Testis (tissue), 5 donors: ENCODE results near the genes ULK4 and HHATL.

- PRO-cap, 3 experiments, result no peak in any of the 3 experiments
- RAMPAGE, long total RNA, 2 experiments, result no peak in any of the 2 experiments
- RRBS, result no CpG with 5 or more reads among the region's 4 CpGs
Measured at GRCh38 chr3:39410059-39410822, 3.7 kb downstream of the RPSA start.

GRCh38 chr3:39639206-39639844, 170.1 kb upstream of the MYRIP start:
- PRO-cap, 3 experiments, result no peak in any of the 3 experiments
- RAMPAGE, long total RNA, 2 experiments, result no peak in any of the 2 experiments
- RRBS, result no CpG with 5 or more reads among the region's 3 CpGs

DNA sequence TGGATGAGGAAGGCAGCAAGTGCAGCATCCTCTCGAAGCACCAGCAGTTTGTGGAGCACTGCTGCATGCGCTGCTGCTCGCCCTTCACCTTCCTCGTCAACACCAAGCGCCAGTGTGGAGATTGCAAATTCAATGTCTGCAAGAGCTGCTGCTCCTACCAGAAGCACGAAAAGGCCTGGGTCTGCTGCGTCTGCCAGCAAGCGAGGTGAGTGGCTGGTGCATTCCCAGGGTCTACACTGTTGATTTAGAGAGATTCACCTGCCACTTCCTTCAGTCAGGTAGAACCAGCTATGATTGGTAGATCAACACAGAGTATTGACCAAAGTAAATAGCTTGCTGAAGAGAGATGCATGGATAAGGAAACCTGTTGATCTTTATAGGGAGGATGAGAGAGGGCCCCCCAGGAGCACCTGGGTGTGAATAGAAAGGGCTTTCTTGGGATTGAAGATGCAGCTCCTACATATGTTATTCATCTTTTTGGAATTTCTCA, 234.7 kb downstream of the MYRIP start:
- PRO-cap, 3 experiments, result no peak in any of the 3 experiments
- RAMPAGE, long total RNA, 2 experiments, result start-site peak on the plus strand in 1 of 2 experiments, centred at position 267 of the sequence, 5 reads per replicate
- RRBS, result no CpG with 5 or more reads among the region's 8 CpGs

DNA sequence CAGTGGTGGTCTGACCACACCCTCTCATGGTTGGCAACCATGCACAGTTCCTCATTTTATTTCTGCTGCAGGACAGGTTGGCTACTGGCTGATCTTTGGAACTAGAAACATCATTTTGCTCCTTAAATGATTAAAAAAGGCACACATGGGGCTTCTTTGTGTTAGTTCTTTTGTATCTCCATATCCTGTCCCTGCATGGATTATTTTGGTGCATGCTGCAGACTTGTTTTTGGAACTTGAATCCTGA, 99.0 kb downstream of the ZNF621 start:
- PRO-cap, 3 experiments, result no peak in any of the 3 experiments
- RAMPAGE, long total RNA, 2 experiments, result no peak in any of the 2 experiments

DNA sequence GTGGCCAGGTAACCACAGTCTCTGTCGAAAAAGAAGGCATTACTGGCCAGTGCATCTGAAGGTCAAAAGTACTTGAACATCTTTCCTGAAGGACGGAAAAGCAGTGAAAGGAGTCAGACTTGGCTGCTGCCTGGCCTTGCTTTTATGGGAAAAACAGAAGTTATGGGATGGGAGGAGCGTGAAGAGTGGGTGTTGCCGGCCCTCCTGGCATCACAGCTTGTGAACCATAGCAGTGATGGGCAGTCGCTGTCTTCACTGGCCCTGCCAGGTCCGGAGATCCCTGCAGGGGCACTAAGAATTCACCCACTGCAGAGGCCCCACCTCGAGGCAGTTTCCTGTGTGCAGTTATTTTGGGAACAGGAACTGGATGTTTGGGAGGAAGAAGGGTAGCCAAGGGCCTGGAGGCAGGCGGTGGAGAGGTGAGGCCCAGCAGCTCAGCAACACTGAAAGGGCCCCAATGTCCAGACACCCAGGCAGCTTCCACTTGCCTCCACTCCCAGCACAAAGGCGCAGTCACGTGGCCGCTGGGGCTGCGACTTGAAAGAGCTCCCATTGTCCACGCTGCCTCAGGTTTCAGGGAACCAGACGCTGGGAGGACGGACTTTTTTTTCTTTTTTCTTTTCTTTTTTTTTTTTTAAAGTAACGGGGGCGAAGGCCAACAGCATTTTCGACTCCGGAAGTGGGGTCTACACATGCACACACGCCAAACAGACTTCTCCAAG, 255.6 kb downstream of the ZNF621 start:
- PRO-cap, 3 experiments, result peak in 2 of 3 experiments; most common plus-strand start position 220 of the sequence (in 1); most common minus-strand start position 144 of the sequence (in 1)
- RAMPAGE, long total RNA, 2 experiments, result no peak in any of the 2 experiments
- RRBS, result 10% methylated on average over 5 of the region's 20 CpGs

GRCh38 chr3:41201699-41201967, 2.3 kb downstream of the CTNNB1 start:
- PRO-cap, 3 experiments, result no peak in any of the 3 experiments
- RAMPAGE, long total RNA, 2 experiments, result no peak in any of the 2 experiments
- RRBS, result no CpG with 5 or more reads among the region's 1 CpG

- PRO-cap, 3 experiments, result no peak in any of the 3 experiments
- RAMPAGE, long total RNA, 2 experiments, result no peak in any of the 2 experiments
- RRBS, result no CpG with 5 or more reads among the region's 2 CpGs
Measured at GRCh38 chr3:41240577-41240971, 41.3 kb downstream of the CTNNB1 start.

- PRO-cap, 3 experiments, result no peak in any of the 3 experiments
- RAMPAGE, long total RNA, 2 experiments, result no peak in any of the 2 experiments
- RRBS, result no CpG with 5 or more reads among the region's 12 CpGs
Measured at GRCh38 chr3:41646694-41647354, 315.1 kb downstream of the ULK4 start.

DNA sequence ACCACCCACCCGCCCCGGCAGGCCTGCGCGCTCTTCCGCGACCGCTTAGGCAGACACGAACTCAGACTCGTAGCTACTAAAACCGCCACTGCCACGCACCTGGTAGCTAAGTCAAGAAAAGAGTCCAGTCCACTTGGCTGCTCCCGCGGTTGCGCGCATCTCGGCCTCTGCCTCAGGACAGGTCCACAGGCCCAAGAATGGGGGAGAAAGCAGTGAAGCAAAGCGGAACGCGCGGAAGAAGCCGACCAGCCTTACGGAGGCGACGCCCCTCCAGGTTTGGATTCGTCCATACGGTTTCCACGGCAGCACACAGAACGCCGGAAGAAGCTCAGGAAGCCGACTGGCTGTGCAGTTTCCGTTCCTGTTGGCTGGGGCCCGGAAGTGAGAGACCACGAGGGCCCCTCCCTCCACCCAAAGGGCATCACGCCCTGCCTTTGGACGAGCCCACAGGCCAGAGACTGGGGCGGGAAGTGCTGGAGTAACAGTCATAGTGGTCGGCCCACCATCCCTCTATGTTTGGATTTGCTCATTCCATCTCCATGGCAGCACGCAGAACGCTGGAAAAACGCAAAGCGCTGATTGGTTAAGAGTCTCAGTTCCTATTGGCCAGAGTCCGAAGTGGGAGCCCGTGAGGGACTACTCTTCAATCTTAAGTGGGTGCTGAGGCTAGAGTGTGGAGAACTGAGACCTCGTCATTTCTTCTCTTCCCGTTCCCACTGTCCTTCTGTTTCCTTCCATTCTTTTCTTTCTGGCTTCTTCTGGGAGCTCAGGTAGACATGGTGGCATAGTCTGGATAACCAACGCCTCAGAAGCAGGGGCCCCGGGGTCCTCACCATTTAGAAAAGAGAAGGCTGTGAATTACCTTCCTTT, at the start of gene ULK4:
ULK4 (minus strand) TSS at position 187 of the 870 bp plus-strand sequence.
- PRO-cap, 3 experiments, result peak in 3 of 3 experiments; most common plus-strand start position 454 of the sequence (in 3); most common minus-strand start position 151 of the sequence (in 3)
- RAMPAGE, long total RNA, 2 experiments, result start-site peak on the plus strand in 1 of 2 experiments, centred at position 49 of the sequence, 15 reads per replicate; start-site peak on the minus strand in 2 of 2 experiments, centred at positions 279 to 292 of the sequence, 1,776 to 2,206 reads per replicate
- RRBS, result 2% methylated on average over 6 of the region's 47 CpGs

DNA sequence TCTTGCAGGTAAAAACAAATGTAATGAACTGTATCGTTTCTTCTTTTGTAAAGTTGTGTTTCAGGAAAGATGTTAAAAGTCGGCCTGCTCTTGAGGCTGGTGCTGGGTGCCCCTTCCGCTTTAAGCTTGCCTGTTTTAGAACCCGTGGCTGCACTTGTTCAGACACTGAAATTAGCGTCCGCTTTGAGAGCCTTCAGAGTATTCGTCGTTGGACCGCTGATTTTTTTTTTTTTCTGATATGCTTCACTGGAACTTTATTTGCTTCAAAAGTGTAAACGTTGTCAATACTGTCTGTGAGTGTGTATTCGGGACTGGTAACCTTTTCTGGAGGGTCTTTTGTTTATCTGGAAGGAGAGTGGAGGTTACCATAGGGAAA, 52.7 kb upstream of the ULK4 start:
- PRO-cap, 3 experiments, result peak in 3 of 3 experiments; most common plus-strand start position 196 of the sequence (in 1); most common minus-strand start position 128 of the sequence (in 3)
- RAMPAGE, long total RNA, 2 experiments, result no peak in any of the 2 experiments
- RRBS, result no CpG with 5 or more reads among the region's 11 CpGs

DNA sequence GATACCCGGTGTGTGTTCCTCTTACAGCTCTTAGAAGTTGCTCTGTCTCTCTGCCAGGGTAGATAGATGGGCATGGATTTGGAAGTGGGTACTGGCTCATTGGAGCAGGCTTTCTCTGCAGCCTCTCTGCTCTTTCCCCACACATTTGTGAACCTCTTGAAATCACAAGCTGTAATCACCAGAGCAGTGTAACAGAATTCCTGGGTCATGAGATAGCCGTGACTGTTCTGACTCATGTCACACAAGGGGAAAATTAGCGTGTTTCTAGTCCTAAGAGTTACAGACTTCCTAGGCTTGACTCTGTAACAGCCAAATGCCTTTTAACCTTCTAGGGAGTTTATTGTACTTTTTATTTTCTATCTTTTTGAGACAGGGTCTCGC, 54.8 kb upstream of the TRAK1 start:
- PRO-cap, 3 experiments, result peak in 3 of 3 experiments; most common minus-strand start position 147 of the sequence (in 3)
- RAMPAGE, long total RNA, 2 experiments, result no peak in any of the 2 experiments
- RRBS, result no CpG with 5 or more reads among the region's 4 CpGs

GRCh38 chr3:42106356-42107131, 15.4 kb downstream of the TRAK1 start:
- PRO-cap, 3 experiments, result no peak in any of the 3 experiments
- RAMPAGE, long total RNA, 2 experiments, result no peak in any of the 2 experiments

- PRO-cap, 3 experiments, result no peak in any of the 3 experiments
- RAMPAGE, long total RNA, 2 experiments, result no peak in any of the 2 experiments
- RRBS, result no CpG with 5 or more reads among the region's 4 CpGs
Measured at GRCh38 chr3:42130074-42130764, 39.1 kb downstream of the TRAK1 start.

DNA sequence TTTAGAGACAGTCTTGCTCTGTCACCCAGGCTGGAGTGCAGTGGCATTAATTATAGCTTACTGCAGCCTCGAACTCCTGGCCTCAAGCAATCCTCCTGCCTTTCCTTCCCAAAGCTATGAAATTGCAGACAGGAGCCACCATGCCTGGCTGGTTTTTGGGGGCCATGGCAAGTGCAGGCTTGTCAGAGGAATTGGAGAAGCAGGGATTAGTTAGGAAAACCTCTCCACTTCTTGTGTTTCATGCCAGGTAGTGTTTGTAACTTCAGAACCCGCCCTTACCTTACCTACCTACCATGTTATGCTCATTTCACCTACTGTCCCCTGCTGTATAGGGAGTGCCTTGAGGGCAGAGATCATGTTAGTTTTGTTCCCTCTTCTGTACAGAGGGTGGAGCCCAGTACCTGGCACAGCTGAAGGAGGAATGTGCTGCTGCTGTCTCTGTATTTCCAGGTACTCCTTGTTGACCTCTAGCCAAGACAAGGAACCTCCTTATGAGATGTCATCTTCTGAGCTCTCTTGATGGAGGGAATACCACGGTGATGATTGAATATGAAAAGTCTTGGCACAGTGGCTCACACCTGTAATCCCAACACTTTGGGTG, 43.8 kb downstream of the TRAK1 start:
- PRO-cap, 3 experiments, result no peak in any of the 3 experiments
- RAMPAGE, long total RNA, 2 experiments, result no peak in any of the 2 experiments
- RRBS, result no CpG with 5 or more reads among the region's 3 CpGs

- PRO-cap, 3 experiments, result no peak in any of the 3 experiments
- RAMPAGE, long total RNA, 2 experiments, result no peak in any of the 2 experiments
- RRBS, result no CpG with 5 or more reads among the region's 16 CpGs
Measured at GRCh38 chr3:42223995-42224530, 41.9 kb downstream of the CCK start.

GRCh38 chr3:42345862-42346255, 64.6 kb downstream of the LYZL4 start:
- PRO-cap, 3 experiments, result no peak in any of the 3 experiments
- RAMPAGE, long total RNA, 2 experiments, result no peak in any of the 2 experiments
- RRBS, result no CpG with 5 or more reads among the region's 5 CpGs

GRCh38 chr3:42496805-42497345, 5.6 kb upstream of the VIPR1 start:
- PRO-cap, 3 experiments, result no peak in any of the 3 experiments
- RAMPAGE, long total RNA, 2 experiments, result no peak in any of the 2 experiments
- RRBS, result no CpG with 5 or more reads among the region's 5 CpGs

DNA sequence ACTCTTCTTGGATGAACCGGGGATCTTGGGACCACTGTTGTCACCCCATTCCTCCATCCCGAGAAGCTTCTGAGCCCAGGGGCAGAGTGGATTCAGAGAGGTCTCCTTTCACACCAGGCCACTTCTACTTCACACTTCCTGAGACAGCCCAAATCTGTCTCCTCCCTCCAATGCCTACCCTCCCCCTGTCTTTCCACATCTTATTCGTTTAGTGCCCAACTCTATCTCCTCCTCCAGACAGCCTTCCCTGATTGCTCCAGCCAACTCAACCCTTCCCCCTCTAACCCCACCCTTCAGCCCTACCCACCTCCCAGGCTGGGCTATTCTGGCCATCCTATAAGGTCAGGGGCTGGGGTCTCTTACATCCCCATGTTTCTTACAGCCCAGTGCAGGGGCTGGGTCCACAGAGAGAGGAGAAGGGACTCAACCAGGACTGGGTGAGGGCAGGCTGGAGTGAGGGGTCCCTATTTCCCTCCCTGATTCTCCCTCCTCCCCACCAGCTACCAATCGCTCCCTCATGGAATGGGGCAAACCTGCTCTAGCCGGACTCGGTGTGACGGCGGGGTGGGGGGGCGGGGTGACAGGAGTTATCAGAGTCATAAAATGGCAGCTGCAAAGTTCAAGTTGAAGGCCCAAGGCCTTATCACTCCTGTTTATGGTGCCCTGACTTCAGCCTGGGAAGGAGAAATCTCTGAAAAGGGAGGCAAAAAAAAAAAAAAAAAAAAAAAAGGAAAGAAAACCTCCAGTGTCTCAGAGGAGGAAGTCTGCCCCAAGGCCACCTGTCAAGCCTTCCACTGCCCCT, 2.0 kb downstream of the VIPR1 start:
- PRO-cap, 3 experiments, result no peak in any of the 3 experiments
- RAMPAGE, long total RNA, 2 experiments, result no peak in any of the 2 experiments
- RRBS, result no CpG with 5 or more reads among the region's 9 CpGs

- PRO-cap, 3 experiments, result peak in 2 of 3 experiments; most common plus-strand start chr3:42612481 (in 1); most common minus-strand start chr3:42612342 (in 2)
- RAMPAGE, long total RNA, 2 experiments, result no peak in any of the 2 experiments
- RRBS, result no CpG with 5 or more reads among the region's 3 CpGs
Measured at GRCh38 chr3:42612050-42612561, 11.6 kb downstream of the NKTR start.

DNA sequence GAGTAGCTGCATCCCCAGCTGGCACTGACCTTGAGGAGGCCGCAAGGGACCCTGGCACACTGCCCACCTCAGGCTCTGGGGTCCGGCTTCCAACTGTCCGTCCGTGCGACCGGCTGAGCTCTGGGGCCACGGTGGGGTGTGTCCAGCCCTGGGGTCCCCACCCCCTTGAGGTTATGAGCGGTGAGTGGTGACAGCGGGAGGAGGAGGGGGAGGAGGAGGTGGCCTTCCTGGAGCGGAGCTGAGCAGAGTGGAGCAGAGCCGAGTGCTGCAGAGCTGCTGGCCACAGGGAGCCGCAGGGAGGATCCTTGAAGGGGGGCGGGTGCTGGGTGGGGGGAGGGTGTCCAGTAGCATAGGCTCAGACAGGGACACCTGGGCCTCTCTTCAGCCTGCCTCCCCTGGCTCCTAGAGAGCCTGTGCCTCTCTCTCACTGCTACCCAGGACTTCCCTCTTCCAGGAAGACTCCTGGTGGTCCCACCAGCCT, at the start of gene HHATL:
HHATL (minus strand) TSS at position 249 of the 481 bp plus-strand sequence.
- PRO-cap, 3 experiments, result no peak in any of the 3 experiments
- RAMPAGE, long total RNA, 2 experiments, result no peak in any of the 2 experiments
- RRBS, result no CpG with 5 or more reads among the region's 13 CpGs